HT1080 (cell line): Measurements from ENCODE around the genes ADCY1 and IGFBP3.

RAMPAGE:
- cytosol, long total RNA, result no peak
- long total RNA, result no peak
- nucleus, long total RNA, result no peak
These were observed 498 bp downstream of the CAMK2B start for GRCh38 chr7:44324963-44325228.

DNA sequence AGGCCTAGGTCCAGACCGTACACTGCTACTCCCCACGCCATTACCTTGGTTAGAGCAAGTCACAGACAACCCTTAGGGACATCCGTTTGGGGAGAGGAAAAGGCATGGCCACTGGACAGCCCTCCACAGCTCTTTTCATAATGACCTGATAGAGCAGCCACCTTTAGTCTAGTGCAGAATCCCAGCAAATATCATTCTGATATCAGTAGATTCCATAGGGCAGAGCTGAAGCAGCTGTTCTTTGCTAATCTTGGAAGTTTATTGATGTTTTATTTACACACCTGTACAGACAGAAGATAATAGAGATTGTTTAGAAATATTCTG, 27.8 kb downstream of the OGDH start:
RAMPAGE:
- cytosol, long total RNA, result no peak
- long total RNA, result no peak
- nucleus, long total RNA, result no peak

DNA sequence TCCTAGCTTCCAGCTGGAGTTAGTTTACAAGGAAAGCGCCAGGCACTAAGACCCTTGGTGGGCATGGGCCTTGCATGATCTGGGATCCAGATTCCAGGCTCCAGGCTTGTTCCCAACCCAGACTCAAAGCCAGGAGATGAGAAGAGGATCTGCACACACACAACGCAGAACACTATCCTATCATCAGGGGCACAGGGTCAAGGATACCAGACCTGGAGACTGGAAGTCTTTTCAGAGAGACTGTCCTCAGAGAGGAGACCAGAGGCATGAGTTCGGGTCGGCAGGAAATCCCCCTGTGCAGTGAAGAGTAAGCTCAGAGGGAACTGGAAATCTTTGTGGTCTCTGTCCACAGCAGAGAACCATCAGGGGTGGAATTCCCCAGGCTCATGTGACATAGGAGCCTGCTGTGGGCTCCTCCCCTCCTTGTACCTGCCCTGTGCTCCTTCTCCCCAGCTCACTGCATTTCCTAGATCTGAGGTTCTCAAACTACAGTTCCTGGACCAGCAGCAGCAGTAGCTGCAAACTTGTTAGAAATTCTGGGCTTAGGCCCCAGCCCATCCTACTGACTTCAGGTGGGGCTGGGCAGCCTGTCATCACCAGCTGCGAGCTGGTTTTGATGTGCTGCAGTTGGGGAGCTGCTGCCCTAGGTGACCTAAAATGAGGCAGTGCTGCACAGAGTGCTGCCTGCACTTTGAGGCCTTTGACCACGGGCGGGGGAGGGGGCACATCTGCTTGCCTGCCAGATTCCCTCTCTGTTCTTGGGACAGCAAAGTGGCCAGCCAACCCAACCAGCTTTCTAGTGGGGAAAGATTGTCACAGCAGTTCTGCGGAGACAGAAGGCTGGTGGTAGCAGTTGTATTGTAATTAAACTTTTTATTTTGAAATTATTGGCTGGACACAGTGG, 2.4 kb downstream of the ZMIZ2 start:
RAMPAGE:
- cytosol, long total RNA, result no peak
- long total RNA, result no peak
- nucleus, long total RNA, result no peak

GRCh38 chr7:44829642-44830250, 18.1 kb downstream of the H2AZ2 start:
RAMPAGE:
- cytosol, long total RNA, result no peak
- long total RNA, result no peak
- nucleus, long total RNA, result no peak

GRCh38 chr7:44882163-44883428, 2.7 kb downstream of the PURB start:
RAMPAGE:
- cytosol, long total RNA, result no peak
- long total RNA, result no peak
- nucleus, long total RNA, result no peak

DNA sequence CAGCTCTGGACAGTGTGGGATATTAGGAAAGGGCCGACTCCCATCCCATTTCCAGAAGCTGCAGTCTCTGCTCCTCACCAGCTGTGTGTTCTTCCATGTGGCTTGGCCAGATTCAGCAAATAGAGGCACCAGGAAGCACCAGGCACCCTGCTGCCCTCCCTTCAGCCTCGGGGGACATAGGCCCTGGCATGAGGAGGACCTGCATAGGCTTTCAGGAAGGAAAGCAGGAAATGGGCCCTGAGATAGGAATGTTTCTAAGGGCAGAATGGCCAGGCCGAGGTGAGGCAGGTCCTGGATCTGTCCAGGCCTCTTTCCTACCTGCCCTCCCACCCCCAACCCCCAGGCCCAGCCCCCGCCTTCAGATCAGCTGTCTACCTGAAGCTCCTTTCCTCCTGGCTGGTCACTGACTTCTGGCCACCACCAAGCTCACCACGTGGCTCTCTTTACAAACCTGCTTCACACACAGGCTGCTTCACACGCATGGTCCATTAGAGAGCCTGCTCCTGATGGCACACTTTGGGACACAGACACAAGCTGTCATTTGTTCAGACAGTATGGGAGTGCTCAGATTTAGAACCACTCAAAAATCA, 27.6 kb upstream of the PURB start:
RAMPAGE:
- cytosol, long total RNA, result no peak
- long total RNA, result no peak
- nucleus, long total RNA, result no peak

DNA sequence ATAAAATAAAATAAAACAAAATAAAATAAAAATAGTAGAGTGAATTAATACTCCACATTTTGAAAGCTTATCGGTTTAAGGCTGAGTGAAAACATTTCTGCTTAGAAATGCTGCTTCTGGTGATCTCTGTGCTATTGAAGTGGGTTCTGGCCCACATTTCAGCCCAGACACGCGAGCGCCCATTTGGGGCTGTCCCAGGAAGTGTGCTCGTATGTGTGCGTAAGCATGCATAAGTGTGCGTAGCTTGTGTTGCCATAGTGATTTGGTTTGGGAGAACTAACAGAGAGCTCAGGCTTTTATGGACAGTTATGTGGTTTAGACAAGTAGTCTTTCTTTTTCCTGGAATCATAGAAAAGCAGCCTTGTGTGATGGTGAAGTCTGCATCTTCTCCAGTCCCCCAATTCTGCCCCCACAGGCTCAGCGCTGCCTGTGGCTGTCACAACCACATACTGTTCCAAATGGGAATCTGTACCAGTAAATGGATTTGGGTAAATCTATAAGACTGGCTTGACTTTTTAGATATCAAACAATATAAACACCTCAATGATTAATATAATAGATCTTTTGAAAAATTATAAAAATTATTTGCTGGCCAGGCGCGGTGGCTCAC, 29.8 kb upstream of the PURB start:
RAMPAGE:
- cytosol, long total RNA, result no peak
- long total RNA, result no peak
- nucleus, long total RNA, result no peak

DNA sequence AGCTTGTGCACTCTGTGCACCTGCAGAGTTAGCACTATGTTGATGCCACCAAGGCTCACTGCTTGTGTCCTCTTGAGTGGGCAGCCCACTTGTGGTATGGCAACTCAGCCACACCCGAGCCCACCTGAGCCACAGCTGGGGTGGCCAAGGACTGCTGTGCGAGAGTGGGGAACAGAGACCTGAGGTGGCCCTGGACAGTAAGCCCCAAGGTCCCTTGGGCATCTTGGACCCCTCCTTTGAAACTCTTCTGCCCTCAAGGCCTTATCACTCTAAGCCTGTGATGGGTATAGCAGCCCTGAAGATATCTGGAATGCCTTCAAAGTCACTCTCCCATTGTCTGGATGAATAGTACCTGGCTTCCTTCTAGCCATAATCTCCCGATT, 25.6 kb downstream of the MYO1G start:
RAMPAGE:
- cytosol, long total RNA, result no peak
- long total RNA, result no peak
- nucleus, long total RNA, result no peak

RAMPAGE:
- cytosol, long total RNA, result no peak
- long total RNA, result no peak
- nucleus, long total RNA, result no peak
These were observed 808 bp downstream of the MYO1G start for GRCh38 chr7:44977888-44978526.

DNA sequence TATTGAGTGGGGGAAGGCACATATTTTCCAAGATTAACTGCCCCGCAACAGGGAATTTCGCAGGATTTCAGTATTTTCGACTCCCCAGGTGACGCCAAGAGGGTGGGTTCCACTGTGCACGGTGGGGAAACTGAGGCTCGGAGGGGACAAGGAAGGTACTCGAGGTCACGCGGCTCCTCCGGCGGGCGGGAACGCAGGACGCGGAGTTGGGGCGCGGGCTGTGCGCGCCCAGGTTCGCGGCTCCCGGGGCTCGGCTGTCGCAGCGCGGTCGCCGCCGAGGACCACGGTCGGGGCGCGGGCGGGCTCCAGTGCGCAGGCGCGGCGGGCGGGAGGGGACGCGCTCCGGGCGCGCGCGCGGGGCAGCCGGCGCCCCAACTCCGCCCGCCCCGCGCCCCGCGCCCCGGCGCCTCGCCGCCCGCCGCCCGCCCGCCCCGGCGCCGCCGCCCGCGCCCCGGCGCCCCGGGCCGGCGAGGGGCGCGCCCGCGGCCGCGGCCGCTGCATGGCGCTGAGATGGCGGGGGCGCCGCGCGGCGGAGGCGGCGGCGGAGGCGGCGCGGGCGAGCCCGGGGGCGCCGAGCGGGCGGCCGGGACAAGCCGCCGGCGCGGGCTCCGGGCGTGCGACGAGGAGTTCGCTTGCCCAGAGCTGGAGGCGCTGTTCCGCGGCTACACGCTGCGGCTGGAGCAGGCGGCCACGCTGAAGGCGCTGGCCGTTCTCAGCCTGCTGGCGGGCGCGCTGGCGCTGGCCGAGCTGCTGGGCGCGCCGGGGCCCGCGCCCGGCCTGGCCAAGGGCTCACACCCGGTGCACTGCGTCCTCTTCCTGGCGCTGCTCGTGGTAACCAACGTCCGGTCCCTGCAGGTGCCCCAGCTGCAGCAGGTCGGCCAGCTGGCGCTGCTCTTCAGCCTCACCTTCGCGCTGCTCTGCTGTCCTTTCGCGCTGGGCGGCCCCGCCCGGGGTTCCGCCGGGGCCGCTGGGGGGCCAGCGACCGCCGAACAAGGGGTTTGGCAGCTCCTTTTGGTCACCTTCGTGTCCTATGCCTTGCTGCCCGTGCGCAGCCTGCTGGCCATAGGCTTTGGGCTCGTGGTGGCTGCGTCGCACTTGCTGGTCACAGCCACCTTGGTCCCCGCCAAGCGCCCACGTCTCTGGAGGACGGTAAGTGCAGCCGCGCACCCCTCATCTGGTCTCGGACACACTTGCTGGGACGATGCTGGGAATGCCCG, at the start of gene ADCY1:
TSS of gene ADCY1 (plus strand) at position 335 of the 1,217 bp plus-strand sequence.
RAMPAGE:
- cytosol, long total RNA, result no peak
- long total RNA, result no peak
- nucleus, long total RNA, result no peak

DNA sequence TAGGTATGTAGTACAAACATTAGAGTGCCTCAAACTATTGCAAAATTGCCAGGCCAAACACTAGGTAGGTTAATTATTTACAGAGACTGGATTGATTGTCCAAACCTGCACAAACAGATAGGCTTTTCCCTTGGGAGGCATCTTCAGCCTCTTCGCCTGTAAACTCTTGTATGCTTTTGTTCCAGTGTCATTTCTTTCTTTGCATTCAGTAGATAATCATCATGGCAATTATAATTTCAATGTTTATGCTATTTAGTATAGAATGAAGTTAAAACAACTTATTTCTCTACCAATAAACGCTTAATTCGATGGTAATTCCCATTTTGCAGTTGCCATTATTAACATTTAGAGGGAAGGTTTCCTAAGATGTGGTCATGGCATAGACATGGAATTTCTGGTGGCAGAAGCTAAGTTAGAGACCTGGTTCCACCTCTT, 117.3 kb downstream of the ADCY1 start:
RAMPAGE:
- cytosol, long total RNA, result no peak
- long total RNA, result no peak
- nucleus, long total RNA, result no peak

DNA sequence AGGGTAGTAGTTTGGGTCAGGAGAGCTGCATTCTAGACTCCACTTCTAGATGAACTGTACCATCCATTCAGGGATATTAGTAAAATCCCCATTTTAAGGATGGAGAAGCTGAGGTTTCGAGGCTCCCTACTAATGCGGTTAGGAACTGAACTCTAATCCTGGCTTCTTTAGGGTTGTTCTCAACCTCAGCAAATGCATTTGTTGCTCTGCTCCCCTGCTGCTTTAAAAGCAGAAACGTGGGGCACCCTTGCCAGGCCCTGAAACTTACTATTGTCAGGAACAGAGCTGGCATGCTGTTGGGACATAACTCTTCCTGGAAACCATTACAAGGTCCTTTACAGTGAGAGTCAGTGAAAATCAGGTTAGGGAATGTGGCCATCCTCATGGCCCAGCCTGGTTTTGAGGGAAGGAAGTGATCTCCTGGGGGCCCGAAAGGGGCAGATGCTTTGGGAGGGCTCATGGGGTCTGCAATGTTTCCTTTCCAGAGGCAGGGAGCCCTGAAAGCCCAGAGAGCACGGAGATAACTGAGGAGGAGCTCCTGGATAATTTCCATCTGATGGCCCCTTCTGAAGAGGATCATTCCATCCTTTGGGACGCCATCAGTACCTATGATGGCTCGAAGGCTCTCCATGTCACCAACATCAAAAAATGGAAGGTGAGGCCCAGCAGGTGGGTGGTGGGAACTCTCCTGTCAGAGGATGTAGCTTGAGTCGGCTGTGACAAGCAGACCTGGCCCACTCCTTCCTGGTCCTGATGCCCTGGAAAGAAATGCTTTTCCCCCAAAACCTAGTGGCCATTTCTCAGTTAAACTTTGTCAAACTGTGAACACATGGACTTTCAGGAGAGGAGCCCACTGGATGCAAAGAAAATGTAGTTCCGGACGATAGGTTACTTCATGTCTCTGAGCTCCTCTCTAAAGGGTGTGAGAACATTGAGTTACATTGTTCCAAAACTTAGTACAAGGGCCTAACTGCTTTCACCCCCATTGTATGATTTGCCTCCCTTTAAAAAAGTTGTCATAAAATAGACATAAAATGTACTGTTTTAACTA, 2.1 kb downstream of the IGFBP1 start:
RAMPAGE:
- cytosol, long total RNA, result no peak
- long total RNA, result no peak
- nucleus, long total RNA, result no peak

RAMPAGE:
- cytosol, long total RNA, result no peak
- long total RNA, result no peak
- nucleus, long total RNA, result no peak
These were observed 6.3 kb downstream of the IGFBP3 start for GRCh38 chr7:45914734-45915205.

GRCh38 chr7:45920479-45921621, at the start of gene IGFBP3:
Gene IGFBP3, minus strand, starts transcription at chr7:45921272.
RAMPAGE:
- cytosol, long total RNA, result no peak
- long total RNA, result no peak
- nucleus, long total RNA, result no peak

DNA sequence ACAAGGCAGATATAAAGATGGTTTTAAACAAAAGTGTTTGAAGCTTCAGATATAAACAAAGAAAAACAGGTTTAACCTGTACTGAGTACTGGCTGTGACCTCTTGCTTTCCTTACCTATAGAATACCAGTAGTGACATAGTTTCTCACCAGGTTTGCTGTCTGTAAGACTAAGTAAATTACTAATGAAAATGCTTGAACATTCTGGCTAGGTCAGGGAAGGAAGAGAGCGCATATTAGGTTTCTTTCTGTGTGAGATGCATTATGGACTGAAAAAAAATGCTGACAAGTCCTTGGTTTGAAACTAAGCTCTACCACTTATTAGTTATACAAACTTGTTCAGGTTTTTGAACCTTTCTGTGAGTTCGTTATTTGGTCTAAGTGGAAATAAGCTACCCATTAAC, 360.2 kb upstream of the IGFBP3 start:
RAMPAGE:
- cytosol, long total RNA, result no peak
- long total RNA, result no peak
- nucleus, long total RNA, result no peak

DNA sequence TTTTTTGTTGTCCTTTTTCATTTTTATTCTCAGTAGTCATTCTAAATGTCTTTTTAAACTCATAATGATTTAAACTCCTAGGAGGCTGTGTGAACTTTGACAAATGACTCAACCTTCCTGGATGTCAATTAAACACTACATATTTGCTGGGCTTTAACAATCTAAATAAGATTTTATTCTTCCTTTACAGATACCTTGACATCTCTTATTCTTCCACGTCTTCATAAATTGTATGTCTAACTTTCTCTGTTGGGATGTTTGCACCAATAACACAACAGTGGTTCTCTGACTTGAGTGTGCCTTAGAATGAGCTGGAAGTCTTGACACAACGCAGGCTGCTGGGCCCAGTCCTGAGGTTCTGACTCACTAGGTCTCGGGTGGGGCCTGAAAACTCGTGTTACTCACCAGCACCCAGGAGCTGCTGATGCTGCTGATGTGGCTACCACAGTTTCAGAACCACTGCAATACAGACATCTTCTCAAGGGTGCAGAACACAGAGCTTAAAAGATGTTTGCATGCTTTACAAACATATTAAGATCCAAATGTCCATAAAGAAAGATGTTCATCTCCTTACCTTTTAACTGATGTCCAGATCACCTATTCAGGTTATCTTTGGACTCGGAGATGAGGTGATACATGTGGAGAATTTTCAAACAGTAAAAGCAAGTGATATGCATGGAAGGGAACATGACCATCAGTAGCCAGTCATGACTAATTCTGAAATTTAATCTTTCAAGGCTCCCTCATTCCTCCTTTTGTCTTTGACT, 565.8 kb upstream of the IGFBP3 start:
RAMPAGE:
- cytosol, long total RNA, result no peak
- long total RNA, result no peak
- nucleus, long total RNA, result no peak

RAMPAGE:
- cytosol, long total RNA, result no peak
- long total RNA, result no peak
- nucleus, long total RNA, result no peak
These were observed 759.1 kb upstream of the IGFBP3 start for GRCh38 chr7:46680187-46680538.

DNA sequence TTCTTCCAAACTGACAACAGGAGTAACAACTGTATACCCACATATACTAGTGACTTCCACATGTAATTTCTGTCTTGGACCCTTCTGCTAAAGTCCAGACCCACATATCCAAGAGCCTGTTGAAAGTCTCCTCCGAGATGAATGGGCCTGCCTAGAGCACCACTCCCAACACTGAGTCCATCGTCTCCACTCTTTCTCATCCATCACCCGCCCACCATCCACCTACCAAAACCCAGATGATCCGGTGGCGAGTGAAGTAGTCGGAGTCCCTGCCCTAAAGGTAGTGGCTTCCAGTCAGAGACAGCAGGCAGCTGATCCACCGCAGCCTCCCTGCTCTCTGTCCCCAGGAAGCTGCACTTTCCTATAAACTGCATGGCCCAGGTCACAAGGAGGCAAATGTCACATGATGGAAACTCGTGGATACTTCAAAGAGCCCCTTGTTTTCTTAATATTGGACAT, 822.4 kb downstream of the TNS3 start:
RAMPAGE:
- cytosol, long total RNA, result no peak
- long total RNA, result no peak
- nucleus, long total RNA, result no peak

DNA sequence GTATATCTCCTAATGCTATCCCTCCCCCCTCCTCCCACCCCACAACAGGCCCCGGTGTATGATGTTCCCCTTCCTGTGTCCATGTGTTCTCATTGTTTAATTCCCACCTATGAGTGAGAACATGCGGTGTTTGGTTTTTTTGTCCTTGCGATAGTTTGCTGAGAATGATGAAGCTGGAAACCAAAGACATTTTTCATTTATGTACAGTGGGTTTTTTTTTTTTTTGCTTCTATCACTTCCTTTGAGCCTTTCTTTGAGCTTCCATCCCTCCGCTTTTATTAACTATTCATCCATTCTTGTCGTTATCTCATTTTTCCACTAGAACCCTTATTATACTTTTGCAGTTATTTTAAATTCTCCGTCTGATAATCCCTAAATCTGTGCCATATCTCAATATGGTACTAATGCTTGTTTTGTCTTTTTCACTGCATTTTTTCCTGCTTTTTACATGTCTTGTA, 780.1 kb downstream of the TNS3 start:
RAMPAGE:
- cytosol, long total RNA, result no peak
- long total RNA, result no peak
- nucleus, long total RNA, result no peak

DNA sequence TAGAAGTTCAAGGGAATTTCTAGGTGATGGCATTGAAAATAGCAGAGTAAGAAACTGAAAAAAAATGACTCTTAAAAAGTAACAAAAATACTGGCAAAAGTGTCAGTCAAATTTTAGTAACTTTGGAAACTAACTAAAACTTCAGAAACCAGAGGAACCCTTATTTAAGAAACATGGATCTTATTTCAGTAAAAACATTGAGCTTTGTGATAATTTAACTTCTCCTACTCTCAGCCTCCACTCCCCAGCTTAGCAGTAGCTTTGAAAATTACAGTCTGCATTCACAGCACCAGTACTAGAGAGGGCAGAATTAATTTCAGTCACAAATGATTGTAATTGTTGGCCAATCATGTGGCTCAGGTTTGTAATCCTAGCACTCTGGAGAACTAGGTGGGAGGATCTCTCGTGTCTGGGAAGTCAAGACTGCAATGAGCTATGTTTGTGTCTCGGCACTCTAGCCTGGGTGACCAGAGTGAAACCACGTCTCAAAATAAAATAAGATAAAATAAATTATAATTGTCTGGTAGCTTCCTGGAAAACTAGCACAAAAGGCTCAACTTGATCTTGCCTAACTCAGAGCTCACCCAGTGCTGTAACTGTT, 621.0 kb downstream of the TNS3 start:
RAMPAGE:
- cytosol, long total RNA, result no peak
- long total RNA, result no peak
- nucleus, long total RNA, result no peak